OVCAR3 (cell line): ENCODE measurements around the gene USP26.

DNA sequence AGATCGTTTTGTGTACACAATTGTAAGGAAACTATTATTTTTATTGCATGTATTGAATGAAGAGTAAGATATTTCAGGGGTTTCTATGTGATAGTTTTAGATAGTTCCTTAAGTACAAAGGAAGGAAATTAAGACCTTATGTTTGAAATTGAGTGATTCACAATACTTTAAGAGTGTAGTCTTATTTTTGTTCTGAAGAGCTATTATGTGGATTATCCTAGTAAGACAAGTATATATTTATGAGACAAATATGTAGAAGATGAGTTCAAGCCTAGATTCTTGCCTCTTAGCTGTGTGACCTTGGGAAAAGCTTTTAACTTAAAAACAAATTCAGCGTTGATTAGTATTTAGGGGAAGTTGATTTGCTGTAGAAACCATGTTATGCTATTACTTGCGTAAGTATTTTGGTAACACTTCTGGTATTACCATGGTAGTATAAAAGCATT lies 33.0 kb downstream of the STAG2 start:
- RRBS: no CpG with 5 or more reads among the region's 3 CpGs

DNA sequence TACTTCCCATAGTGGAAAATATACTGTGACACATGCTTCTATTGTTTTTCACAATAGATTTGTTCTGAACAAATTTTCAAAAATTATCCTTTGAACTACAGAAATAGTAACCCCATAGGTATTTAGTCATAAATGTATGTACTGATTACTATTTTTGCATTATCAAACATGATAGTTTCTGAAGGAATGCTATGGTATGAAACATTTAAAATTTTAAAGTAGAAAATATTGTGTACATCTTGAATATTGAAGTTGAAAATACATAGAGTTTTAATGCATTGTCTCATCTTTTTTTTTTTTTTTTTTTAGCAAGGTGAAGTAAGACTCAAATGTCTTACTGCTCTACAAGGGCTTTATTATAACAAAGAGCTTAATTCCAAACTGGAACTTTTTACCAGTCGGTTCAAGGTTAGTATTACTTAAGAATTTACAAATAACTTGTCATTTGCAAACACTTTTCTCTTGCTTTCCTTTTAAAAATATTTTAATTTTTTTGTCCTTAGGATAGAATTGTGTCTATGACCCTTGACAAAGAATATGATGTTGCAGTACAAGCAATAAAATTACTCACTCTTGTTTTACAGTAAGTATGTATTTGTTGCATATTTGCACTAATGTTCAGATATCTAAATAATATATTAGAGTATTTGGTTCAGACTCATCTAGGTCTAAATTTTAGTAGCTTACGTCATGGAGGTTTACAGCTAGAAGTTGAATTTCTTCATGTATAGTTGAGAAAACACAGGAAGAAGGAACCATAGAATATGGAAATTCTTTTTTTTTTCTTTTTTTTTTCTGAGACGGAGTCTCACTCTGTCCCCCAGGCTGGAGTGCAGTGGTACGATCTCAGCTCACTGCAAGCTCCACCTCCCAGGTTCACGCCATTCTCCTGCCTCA lies 89.6 kb downstream of the STAG2 start:
- RRBS: no CpG with 5 or more reads among the region's 5 CpGs

DNA sequence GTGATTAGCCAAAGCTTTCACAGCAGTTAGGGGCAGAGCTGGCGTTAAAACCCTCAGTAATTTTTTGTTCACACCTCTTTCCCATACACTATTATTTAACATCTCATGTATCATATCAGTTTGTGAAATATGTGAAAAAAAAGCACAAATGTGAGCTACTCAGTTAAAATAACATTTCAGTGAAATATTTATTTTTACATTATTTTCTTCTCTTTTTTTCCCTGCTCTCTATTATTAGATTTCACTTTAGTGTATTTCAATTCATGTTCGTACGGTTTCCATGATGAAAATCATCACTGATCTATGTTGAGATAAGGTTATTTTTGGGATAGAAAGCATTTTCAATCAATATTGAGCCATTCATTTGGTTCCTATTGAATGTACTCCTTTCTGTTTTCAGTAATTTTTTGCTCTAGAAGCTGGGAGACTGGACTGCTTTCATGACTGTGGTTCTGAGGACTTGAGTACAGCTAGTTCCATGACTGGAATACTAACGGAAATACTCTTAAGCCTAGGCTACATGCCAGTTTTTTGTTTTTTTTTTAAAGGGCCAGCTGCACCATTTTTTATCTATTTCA lies 16.5 kb downstream of the PRR32 start:
- RRBS: no CpG with 5 or more reads among the region's 4 CpGs

DNA sequence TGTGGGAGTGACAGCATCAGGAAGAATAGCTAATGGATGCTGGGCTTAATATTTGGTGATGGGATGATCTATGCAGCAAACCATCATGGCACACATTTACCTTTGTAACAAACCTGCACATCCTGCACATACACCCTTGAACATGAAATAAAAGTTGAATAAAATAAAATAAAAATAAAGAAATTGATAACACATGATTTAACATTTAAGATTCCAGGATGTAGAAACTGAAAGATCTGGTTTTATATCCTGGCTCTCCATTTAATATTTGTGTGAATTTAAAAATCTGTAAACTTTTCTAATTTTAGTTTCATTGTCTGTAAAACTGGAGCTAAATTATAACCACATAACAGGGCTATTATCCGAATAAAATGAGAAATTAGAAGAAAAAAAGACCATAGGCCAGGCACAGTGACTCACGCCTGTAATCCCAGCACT lies 397.5 kb downstream of the ACTRT1 start:
- RRBS: no CpG with 5 or more reads among the region's 2 CpGs

DNA sequence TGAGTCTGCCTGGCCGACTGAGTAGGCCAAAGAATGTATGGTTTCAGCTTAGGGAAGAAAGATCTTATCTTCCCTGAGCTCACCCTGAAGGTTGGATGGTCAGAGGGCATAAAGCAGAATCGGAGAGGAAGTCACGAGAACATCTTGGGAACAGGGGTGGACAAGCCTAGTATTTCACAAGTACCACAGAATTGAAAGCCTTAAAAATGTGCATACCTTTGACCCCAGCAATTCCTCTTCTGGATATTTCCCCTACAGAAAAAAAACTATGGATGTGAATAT lies 2.0 kb upstream of the SASH3 start:
- RRBS: no CpG with 5 or more reads among the region's 3 CpGs

GRCh38 chrX:129788413-129788612 lies 8.6 kb downstream of the SASH3 start:
- RRBS: no CpG with 5 or more reads among the region's 1 CpG

GRCh38 chrX:129800315-129800719 lies 20.6 kb downstream of the SASH3 start:
- RRBS: no CpG with 5 or more reads among the region's 4 CpGs

- RRBS: no CpG with 5 or more reads among the region's 10 CpGs
Observed at GRCh38 chrX:130024159-130024695, 41.8 kb downstream of the BCORL1 start.

DNA sequence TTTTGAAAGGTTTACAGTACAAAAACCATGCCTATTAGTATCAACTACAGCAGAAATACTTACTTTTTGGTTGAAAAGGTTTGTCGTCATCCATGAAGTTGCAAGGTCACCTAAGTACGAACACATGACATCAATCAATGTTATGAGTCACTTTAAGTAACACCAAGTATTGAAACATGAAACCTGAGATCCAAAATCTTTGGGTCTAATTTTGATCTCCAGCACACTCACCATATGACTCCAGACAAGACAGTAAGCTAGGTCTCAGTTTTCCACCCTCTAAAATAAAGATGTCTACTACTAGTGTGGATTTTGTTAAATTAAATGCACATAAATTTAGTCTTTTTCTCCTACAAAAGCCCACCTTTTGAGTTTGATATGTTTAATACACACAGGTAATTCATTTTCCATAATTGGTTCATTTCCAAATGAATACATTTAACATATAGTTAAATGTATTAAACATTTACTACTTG lies 8.3 kb downstream of the ZNF280C start:
- RRBS: no CpG with 5 or more reads among the region's 2 CpGs

GRCh38 chrX:130411196-130411598 lies 9.4 kb downstream of the RBMX2 start:
- RRBS: no CpG with 5 or more reads among the region's 4 CpGs

- RRBS: no CpG with 5 or more reads among the region's 4 CpGs
Observed at GRCh38 chrX:130564225-130564564, 162.4 kb downstream of the RBMX2 start.

DNA sequence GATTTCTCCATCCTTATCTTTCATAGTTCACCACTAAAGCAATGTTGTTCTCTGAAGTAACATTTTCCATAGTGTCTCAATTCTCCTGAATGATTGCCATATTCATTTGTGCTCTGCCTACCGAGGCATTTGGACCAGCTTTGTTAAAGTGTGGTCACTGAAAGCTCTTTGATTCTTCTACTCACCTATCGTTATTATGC lies 7.7 kb downstream of the ENOX2 start:
- RRBS: no CpG with 5 or more reads among the region's 2 CpGs

DNA sequence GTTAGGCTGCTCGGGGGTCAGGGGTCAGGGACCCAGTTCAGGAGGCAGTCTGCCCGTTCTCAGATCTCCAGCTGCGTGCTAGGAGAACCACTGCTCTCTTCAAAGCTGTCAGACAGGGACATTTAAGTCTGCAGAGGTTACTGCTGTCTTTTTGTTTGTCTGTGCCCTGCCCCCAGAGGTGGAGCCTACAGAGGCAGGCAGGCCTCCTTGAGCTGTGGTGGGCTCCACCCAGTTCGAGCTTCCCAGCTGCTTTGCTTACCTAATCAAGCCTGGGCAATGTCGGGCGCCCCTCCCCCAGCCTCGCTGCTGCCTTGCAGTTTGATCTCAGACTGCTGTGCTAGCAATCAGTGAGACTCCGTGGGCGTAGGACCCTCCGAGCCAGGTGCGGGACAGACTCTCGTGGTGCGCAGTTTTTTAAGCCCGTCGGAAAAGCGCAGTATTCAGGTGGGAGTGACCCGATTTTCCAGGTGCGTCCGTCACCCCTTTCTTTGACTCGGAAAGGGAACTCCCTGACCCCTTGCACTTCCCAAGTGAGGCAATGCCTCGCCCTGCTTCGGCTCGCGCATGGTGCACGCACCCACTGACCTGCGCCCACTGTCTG lies 99.5 kb downstream of the ARHGAP36 start:
- RRBS: no CpG with 5 or more reads among the region's 26 CpGs

- RRBS: no CpG with 5 or more reads among the region's 10 CpGs
Observed at GRCh38 chrX:131812669-131813525, 210.2 kb upstream of the STK26 start.

DNA sequence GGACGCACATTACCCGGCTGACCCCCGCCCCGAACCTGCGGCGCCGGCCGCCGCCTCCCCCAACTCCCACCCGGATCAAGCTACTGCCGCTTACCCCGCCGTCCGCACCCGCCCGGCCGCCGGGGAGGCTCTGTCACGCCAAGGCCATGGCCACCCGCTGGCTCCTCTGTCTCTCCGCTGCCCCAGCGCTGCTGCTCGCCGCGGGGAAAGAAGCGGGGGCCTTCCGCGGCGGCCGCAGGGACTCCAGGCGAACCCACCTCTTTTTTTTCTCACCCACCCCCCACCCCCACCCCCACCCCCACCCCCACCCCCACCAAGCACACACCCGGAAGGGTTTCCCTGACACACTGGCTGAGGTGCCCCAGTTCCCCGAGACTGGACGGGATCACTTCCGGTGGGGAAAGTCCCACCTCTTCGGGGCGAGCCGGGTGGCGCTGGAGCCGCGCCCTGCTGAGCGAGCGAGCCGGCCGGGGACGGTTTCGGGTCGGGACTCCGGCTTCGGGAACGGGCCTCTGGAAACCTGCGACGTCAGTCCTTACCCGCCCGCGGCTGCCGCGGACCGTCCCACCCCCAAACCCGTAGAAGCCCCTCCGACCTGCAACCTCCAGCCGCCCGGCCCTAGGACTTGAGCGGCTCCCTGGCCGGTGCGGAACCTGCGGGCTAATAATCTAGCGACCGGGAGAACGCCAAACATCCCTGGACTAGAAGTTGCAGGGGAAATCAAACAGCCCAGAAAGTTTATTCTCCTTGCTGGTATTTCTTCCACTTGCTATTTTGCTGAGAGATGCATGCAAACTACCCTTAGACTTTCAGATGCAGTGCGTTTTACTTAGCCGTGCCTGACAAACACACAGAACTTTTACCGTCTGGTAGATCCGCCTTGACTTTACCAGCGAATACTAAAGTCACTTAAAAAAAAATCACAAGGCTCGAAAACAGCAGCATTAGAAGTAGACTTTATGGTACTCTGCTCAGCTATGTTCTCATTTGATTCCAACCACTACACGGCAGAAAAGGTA lies 1.1 kb downstream of the RAP2C start:
- RRBS: 27% methylated on average over 21 of the region's 77 CpGs

DNA sequence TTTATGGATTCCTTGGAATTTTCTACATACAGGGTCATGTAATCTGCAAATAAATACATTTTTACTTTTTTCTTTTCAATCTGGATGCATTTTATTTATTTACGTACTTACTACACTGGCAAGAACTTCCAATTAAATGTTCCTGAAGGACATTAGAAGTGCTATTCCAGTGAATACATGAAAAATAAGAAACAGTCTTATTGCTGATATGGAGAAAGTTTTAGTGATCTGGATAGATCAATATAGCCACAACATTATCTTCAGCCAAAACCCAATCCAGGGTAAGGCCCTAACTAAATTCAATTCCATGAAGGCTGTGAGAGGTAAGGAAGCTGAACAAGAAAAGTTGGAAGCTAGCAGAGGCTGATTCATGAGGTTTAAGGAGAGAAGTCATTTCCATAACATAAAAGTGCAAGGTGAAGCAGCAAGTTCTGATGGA lies 62.0 kb upstream of the RAP2C start:
- RRBS: no CpG with 5 or more reads among the region's 1 CpG

DNA sequence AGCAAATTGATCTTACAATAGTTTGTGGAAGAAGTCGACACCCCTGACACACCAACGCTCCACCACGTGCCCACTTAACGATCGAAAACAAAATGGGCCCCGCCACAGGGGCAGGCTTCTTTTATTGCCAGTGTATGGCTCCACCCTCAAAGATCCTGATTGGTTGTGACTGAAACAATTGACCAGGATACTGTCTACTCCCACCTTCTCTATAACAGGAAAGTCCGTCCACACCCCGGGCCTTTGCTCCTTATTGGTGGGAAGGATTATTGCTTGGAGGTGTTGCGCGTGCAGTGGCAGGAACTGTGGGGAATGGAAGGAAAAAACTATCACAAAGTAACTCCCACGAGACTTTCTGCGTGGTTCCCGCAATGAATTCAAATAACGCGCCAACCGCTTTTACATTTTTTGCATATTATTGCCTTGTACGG lies at the start of gene USP26:
Gene USP26 (minus strand): TSS at position 96 of the 431 bp plus-strand sequence.
- RRBS: no CpG with 5 or more reads among the region's 17 CpGs

- RRBS: no CpG with 5 or more reads among the region's 2 CpGs
Observed at GRCh38 chrX:133188763-133188962, 29.5 kb downstream of the TFDP3 start.

DNA sequence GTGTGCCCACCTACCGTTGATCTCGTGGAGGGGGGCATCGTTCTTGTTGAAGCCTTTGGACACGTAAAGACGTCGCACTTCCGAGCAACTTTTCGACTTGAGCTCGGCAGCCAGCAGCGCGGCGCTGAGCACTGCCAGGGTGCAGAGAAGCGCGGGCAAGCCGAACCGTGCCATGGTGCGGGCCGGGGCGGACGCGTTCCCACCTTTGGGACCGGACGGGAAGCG lies 585 bp downstream of the GPC4 start:
- RRBS: no CpG with 5 or more reads among the region's 24 CpGs

GRCh38 chrX:133496048-133496336 lies 80.7 kb upstream of the GPC4 start:
- RRBS: no CpG with 5 or more reads among the region's 5 CpGs